Epithelial cell of alveolus of lung (primary cell): ENCODE measurements around a stretch of chr9.

- RAMPAGE, long total RNA: no peak
- RRBS: no CpG with 5 or more reads among the region's 13 CpGs
Observed at GRCh38 chr9:128912310-128913092, 8.3 kb upstream of the PHYHD1 start.

DNA sequence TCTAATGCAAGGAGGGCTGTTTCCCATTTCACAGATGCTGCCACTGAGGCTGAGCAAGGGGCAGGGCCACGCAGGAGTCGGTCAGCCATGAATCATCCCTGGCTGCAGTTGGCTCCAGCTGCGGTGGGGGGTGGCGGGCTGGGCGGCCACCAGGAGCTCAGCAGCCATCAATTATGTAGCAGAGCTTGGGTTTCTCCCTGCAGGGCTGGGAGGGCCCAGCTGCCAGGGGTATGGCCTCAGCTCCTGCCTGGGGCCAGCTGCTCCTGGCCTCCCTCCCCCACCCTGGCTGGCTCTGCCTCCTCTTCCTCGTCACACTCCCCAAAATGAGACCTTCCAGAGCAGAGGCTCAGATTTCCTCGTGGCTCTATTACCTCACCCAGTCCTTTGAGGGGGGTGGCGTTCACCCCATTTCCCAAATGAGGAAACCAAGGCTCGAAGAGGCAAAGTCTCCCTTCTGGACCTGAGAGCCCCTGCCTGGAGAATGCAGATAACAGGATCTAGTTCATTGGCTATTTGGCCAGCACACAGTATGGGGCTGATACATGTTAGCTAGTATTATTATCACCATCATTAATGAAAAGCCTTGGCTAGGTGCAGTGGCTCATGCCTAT is 4.5 kb downstream of the SH3GLB2 start:
- RAMPAGE, long total RNA: no peak
- RRBS: no CpG with 5 or more reads among the region's 9 CpGs

- RAMPAGE, long total RNA: no peak
- RRBS: no CpG with 5 or more reads among the region's 20 CpGs
Observed at GRCh38 chr9:129028441-129028656, 218 bp upstream of the SH3GLB2 start.

DNA sequence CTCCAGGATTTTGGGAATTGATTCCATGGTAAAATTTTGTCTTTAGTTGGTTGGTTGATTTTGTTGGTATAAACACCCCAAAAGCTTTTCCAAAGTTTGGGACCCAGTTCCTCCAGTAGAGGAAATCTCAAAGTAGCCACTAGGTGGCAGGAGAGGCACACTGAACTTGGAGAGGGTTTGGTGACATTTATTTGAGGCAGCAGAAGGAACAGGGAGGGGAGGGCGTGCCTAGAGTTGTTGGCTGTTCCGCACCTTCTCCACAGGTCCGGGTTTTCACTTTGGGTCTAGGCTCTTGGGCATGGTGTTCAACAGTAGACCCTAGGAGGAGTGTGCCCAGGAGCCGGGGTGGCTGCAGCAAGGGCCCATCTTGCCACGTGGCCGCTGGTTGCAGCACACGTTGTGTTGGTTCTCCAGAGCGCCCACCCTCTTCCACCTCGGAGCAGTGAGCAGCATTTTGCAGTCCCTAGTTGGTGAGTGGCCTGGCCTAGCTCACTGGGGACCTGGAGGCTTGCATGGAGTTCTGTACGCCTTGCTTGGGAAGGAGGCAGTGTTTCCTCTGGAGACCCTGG is 28.0 kb downstream of the PTPA start:
- RAMPAGE, long total RNA: no peak
- RRBS: 2% methylated on average over 2 of the region's 10 CpGs

DNA sequence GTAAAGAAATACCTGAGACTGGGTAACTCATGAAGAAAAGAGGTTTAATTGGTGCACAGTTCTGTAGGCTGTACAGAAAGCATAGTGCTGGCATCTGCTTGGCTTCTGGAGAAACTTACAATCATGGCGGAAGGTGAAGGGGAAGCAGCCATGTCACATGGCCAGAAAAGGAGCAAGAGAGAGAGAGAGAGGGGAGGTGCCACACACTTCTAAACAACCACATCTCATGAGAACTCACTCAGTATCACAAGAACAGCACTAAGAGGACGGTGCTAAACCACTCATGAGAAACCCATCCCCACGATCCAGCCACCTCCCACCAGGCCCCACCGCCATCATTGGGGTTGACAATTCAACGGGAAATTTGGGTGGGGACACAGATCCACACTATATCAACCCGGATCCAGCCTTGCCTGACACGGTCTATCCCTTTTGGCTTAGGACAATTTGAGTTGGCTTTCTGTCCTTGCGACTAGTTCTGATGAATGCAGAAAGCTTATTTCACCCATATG is 28.9 kb upstream of the IER5L start:
- RAMPAGE, long total RNA: no peak
- RRBS: no CpG with 5 or more reads among the region's 8 CpGs

GRCh38 chr9:129246335-129247157 is 68.5 kb upstream of the IER5L start:
- RAMPAGE, long total RNA: no peak
- RRBS: 45% methylated on average over 6 of the region's 22 CpGs

DNA sequence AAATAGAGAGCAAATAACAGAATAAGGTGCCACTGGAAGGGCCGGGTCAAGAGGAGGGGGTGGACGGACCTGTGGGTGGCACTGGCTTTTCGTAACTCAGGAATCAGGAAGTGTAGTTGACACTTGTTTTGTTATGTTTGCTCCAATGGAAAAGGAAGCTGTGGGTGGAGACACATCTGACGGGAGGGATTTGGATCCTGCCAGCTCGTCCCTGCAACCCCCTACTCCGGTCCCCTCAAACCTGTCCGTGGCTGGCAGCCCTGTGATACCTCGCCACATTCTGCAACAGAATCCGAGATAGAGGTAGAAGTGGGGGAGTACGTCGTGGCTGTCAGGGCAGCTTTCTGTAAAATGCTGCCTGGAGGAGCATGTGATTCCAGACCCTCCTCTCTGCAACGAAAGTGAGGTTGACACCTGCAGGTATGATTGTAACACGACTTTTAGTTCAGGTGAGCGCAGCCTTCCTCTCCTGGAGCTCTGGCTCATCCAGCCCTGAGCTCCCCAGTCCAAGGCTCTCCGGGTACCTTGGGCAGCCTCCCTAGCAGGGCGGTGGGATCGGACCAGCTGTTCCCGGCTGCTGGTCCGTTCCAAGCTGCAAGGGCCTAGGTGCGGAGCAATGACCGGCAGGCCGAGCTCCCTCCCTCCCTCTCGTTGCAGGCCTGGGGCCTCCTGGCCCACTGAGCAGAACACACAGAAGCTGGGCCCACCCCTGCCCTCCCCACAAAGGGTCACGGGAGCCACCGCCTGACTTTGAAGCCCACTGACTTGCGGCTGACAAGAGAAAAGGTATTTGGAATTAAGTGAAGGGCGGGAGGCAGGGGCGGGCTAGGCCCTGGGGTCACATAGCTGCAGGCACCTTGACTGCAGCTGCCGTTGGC is 104.5 kb upstream of the IER5L start:
- RAMPAGE, long total RNA: no peak
- RRBS: 54% methylated on average over 7 of the region's 29 CpGs

GRCh38 chr9:129318218-129318862 is 140.3 kb upstream of the IER5L start:
- RAMPAGE, long total RNA: no peak
- RRBS: no CpG with 5 or more reads among the region's 11 CpGs

- RAMPAGE, long total RNA: no peak
- RRBS: 80% methylated on average over 1 of the region's 5 CpGs
Observed at GRCh38 chr9:129332154-129332543, 154.1 kb upstream of the IER5L start.

DNA sequence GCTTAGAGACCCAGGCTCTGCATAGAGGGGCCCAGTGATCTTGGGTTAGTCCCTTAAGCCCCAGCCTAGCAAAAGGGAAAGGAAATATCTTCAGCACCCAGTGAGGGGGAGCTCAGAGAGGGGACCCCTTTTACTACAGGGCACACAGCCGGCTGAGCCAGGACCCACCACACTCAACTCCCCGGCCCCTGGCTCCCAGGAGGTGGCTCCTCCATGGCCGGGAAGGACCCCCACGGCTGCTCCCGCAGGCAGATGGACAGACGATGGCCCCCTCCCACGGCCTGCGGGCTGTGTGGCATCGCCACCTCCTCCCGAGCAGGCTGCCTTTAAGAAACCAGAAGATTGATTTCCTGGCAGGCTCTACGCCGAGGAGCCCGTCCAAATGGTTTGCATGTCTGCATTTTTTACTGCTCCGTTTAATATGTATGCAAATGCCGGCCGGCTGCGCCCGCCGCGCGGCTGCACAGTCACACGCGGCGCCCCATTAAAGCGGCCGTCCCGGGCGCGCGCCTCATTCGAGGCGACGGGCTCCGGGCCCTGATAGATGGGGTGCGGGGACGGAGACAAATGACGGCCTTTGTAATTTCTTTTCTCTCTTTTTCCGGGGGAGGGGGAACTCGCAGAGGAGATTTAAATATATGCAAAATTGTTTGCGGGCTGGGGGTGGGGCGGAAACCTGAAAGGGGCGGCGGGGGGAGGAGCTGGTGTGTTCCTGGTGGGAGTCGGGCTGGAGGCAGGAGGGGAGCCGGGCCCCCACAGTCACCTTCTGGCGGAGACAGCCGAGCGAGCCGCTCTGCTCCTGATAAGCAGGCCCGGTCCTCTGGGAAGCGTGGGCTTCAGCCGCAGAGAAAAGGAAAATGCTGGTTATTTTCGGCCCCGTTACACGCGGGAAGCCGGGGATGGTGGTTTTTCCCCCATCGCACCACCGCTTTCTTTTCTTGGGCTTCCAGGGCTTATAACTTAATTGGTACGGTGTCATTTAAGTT is 158.6 kb upstream of the IER5L start:
- RAMPAGE, long total RNA: no peak
- RRBS: 2% methylated on average over 32 of the region's 60 CpGs

GRCh38 chr9:129340829-129341479 is 162.9 kb upstream of the IER5L start:
- RAMPAGE, long total RNA: no peak
- RRBS: 59% methylated on average over 9 of the region's 27 CpGs

- RAMPAGE, long total RNA: no peak
- RRBS: 19% methylated on average over 5 of the region's 49 CpGs
Observed at GRCh38 chr9:129414315-129415502, 206.2 kb downstream of the C9orf50 start.

- RAMPAGE, long total RNA: no peak
- RRBS: no CpG with 5 or more reads among the region's 6 CpGs
Observed at GRCh38 chr9:129432305-129432682, 188.6 kb downstream of the C9orf50 start.

DNA sequence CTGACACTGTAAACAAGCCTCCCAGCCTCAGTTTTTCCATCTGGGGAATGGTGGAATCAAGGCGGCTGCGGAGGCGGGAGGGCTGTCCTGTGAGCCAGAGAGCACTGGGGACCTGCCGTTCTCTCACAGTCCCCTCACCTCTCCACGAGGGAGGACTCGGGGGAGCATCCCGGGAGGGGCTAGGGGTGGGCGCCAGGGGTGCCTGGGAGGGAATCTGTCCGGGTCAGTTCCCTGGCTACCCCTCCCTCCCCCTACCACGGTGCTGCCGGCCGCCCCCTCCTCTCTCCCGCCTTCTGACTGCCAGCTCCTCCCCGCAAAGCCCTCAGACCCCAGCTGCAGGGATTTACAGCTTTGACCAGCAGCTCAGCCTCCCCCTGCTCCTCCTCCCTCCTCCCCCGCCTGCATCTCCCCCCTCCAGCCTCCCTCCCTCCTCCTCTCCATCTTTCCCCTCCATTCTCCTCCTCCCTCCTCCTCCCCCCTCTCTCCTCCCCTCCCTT is 160.9 kb downstream of the C9orf50 start:
- RAMPAGE, long total RNA: no peak
- RRBS: 4% methylated on average over 5 of the region's 15 CpGs

DNA sequence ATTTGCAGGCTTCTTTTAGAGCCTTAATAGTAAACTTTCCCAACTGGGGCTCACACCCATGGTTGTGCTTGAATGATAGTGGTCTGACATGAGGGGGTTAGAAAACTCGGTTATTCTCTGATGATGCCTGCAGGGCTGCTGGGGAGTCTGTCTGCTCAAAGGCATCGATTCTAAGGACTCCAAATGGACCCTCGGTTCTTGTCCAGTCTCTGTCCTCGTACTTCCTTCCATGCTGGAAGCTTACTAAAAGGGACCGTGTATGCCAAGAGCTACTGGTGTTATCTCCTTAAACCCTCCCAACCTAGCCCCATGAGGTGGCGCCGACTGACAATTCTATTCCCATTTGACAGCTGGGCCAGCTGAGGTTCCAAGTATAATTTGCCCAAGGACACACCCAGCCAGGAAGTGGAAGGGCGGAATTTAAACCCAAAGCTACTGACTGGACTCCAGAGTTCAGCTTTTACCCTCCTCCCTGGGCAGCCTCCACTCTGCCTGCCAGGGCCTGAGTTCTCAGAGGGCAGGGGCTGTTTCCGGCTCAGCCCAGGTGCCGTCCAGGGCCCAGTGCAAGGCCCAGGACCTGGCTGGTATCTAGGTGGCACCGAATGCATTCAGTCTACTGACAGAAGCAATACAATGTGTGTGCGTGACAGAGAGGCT is 71.9 kb downstream of the C9orf50 start:
- RAMPAGE, long total RNA: no peak
- RRBS: no CpG with 5 or more reads among the region's 12 CpGs

GRCh38 chr9:129561560-129562075 is 59.3 kb downstream of the C9orf50 start:
- RAMPAGE, long total RNA: no peak
- RRBS: 36% methylated on average over 7 of the region's 23 CpGs

- RAMPAGE, long total RNA: no peak
- RRBS: 2% methylated on average over 24 of the region's 109 CpGs
Observed at GRCh38 chr9:129568327-129569610, 52.1 kb downstream of the C9orf50 start.

- RAMPAGE, long total RNA: no peak
- RRBS: no CpG with 5 or more reads among the region's 10 CpGs
Observed at GRCh38 chr9:129575764-129576213, 45.1 kb downstream of the C9orf50 start.

DNA sequence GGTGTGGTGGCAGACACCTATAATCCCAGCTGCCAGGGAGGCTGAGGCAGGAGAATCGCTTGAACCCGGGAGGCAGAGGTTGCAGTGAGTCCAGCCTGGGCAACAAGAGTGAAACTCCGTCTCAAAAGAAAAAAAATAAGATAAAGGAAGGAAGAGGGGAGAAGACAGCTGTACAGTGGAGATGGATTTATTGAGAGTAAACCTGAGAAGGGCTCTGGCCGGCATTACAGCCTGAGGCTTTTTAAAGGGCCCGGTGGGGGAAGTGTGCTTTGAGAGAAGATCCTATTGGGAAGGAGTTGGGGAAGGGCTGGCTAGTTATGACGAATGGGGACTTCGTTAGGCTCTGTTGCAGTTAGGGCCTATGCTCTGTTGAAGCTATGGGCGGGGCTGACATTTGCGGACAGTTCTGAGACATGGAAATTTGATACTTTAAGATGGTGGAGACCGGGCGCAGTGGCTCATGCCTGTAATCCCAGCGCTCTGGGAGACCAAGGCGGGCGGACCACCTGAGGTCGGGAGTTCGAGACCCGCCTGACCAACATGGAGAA is 33.4 kb downstream of the C9orf50 start:
- RAMPAGE, long total RNA: no peak
- RRBS: no CpG with 5 or more reads among the region's 17 CpGs

- RAMPAGE, long total RNA: no peak
- RRBS: 1% methylated on average over 7 of the region's 79 CpGs
Observed at GRCh38 chr9:129610265-129611044, 10.4 kb downstream of the C9orf50 start.